Subcutaneous preadipocyte (primary cell): ENCODE measurements around a stretch of chr10.

- CAGE, long polyA plus RNA, result no peak
Measured at GRCh38 chr10:77550295-77550768, 87.3 kb downstream of the KCNMA1 start.

- CAGE, long polyA plus RNA, result no peak
Measured at GRCh38 chr10:77554881-77555522, 82.6 kb downstream of the KCNMA1 start.

DNA sequence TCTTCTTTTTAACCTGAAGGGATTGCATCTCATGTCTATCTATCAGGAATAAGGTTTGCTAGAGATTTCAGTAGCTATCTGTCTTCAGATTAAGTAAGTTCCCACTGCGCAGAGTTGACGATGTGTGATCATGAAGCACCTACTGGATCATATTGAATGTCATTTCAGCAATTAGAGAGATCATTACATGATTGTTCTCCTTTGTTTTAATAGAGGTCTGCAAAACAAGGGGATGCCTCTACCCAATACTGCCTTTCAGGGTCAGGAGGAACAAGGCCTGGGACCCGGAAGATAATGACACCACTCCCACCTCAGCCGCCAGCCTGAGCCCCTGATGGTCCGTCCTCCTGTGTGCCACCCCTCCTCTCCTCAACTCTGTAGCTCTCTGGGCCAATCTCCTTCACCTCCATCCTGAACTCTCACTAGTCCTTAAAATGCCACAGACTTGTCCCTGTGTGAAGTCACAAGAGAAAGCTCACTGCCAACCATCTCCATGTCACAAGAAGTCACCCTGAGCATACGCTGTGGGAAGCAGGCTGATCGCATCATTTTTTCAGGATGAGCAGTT is 38.0 kb downstream of the KCNMA1 start:
- CAGE, long polyA plus RNA, result no peak

- CAGE, long polyA plus RNA, result no peak
Measured at GRCh38 chr10:77638173-77638345, 451 bp upstream of the KCNMA1 start.

DNA sequence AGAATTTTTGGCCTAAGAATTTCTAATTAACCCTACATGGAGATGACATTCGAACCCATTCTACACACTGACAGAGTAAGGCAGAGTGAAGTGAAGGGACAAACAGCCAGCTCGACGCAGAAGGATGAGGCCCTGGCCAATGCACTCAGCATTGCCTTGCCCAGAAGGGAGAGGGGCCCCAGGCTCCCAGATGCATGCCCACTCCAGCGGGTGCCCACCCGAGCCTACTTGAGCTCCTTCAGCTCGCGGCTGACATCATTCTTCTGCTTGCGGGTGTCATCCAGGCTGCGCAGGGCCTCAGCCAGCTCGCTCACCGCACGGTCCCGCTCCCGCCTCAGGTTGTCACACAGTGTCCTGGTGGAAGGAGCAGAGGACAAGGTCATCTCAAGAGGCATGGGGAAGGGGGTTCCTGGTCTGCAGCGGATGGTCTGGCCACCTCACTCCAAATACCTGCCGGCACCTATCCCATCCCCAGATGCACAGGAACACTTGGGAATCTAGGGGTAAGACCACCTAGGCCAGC is 92.8 kb downstream of the DLG5 start:
- CAGE, long polyA plus RNA, result no peak

DNA sequence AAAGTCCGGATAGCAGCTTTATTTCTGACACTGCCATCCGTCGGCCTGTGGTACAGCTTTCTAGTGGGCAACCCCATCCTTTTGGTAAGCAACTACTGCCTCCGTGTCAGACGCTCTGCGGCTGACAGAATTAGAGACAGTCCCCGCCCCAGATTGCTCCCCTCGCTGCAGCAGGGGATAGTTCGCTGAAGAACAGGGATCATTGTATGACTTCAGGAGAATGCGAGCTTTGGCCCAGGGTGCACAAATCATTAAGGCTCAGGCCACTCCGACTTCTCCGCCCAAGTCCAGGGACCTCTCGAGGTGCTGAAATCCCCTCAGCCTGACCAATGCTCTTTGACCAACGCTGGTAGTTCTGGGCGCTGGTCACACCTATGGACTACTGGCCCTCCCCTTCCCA is 447 bp downstream of the POLR3A start:
- CAGE, long polyA plus RNA, result no peak

DNA sequence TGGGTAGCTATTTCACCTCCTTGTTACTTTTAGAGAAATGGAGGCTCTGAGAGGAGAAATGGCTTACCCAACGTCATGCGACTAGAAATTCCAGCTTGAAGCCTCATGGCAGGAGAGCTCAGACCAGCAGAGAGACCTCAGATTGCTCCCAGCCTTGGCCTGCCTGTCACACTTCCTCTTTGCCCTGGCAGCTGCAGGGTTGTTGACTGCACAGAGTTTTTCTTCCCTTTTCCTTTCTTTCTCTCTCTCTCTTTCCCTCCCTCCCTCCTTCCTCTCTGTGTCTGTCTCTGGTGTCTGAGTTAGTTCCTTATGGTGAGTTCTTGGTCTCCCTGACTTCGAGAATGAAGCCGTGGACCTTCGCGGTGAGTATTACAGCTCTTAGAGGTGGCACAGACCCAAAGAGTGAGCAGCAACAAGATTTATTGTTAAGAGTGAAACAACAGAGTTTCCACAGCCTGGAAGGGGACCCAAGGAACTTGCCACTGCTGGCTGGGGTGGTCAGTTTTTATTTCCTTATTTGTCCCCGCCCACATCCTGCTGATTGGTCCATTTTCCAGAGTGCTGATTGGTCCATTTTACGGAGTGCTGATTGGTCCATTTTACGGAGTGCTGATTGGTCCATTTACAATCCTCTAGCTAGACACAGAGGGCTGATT is 266.2 kb downstream of the RPS24 start:
- CAGE, long polyA plus RNA, result no peak

DNA sequence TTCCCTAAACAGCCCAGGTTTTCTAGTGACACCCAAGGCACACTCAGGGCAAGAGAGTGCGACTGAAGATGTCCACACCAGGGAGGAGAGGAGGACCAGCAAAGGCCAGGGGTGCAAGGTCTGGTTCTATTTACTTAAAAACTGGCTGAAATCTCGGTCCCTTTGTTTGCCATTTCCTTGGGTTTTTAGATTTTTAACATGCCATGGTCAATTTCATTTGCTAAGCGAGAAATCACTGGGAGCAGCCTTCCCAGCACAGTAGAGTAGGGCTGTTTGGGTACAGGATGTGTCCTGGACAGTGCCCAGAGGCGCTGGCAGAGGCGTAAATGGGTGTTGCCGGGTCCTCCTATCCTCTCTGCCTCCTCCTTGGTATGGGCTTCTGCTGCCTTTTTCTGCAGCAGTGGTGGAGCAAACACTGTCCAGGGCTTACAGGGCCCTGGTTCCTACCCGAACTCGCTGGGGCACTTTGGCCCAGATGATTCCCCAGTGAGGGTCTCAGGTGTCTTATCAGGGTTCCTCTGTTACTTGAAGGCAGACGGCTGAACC is 298.3 kb downstream of the RPS24 start:
- CAGE, long polyA plus RNA, result no peak

GRCh38 chr10:78805238-78805754 is 263.5 kb upstream of the ZMIZ1 start:
- CAGE, long polyA plus RNA, result no peak

DNA sequence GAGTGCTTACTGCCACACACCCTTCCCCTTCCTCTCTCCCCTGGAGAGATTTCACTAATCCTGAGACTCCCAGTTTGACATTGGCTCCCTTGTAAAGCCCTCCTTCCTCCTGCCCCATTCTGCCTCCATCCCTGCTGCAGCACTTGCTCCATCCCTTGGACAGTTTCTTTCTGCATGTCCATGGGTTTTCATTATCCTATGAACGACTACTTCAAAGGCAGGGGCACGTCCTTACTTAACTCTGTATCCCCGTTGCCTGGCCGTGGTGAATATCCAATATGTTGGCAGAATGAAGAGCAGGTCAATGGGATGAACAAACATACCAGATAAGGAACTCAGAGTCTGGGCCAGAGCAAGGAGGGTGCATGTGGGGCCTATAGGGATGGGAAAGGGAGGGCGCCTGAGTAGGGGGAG is 255.0 kb upstream of the ZMIZ1 start:
- CAGE, long polyA plus RNA, result no peak

DNA sequence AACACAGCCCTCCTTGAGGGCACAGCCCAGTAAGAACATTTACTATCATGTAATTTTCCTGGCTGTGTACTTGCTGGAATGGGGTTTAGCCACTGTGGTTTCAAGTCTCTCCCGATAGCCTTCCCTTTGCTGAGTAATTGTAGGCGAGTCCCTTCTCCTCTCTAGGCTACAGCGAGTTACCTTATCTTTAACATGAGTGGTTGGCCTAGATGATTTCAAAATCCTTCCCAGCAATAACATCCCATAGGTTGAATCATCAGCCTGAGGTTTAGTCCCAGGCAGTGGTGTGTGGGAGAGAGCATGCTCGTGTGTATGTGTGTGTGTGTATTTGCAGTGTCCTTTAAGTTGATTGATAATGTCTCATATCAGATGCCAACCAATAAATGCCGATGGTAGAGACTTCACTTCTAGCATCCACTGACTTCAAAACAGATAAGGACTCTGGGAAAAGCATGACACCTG is 142.9 kb upstream of the ZMIZ1 start:
- CAGE, long polyA plus RNA, result no peak

- CAGE, long polyA plus RNA, result no peak
Measured at GRCh38 chr10:79066968-79067830, 1.6 kb upstream of the ZMIZ1 start.

DNA sequence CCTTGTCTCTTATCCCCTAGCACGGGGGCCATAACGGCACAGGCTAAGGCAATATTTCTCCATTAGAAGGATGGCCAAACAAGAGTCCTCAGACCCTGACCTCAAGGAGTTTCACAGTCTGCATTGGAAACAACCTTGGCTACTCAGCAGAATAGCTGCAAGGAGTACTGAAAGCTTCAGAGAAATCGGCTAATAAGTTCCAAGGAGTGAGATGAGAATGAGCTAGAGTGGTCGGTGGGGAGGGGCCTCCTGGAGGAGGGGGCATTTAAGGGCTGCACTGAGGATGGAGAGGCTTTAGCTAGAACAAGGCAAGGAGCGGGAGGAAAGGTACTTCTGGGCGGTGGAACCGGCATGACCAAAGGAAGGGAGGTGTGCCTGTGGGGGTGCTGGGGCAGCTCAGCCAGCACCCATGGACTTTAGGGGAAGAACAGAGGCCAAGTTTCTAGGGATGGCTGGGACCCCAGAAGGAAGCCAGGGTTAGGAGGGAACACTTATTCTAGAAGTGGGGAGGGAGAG is 22.6 kb downstream of the ZMIZ1 start:
- CAGE, long polyA plus RNA, result no peak

DNA sequence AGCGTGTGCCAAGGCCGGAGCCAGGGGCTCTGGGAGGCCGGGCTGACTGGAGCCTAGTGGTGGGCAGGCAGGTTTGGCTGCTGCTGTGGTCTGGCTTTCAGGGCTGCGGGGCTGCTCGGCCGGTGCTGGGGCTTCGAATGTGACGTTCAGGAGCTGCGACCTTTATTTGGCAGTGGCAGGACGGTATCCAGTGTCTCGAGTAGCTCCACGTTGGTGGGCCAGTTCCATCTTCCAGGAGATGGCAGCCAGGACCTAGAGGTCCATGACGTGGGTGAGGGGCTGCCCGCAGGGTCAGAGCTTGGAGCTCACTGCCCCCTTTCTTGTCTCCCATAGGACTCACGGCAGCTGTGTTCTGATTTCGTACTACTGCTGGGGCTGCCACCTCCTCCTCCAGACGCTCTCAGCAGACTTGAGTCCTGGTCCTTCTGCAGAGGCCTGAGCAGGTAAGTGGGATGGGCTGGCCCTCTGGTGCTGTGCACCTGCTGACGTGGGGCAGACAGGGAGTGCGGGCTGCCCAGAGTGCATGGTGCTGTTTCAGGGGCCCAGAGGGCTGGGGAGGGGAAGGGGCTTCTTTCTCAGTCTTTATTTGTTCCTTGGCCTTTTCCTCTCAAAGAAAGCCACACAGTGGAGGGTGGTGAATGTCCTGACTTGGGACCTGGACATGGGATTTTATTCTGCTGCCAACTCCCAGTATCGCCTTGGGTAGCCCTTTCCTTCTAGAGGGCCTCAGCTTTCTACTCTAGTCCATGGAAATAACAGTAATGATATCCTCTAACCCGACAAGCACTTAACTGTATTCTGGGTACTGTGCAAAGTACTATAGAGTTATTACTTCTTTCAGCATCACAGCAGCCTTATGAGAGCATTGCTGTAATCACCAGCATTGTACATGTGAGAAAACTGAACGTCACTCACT is 50.1 kb downstream of the ZMIZ1 start:
- CAGE, long polyA plus RNA, result no peak

- CAGE, long polyA plus RNA, result no peak
Measured at GRCh38 chr10:79137833-79138565, 69.2 kb downstream of the ZMIZ1 start.

DNA sequence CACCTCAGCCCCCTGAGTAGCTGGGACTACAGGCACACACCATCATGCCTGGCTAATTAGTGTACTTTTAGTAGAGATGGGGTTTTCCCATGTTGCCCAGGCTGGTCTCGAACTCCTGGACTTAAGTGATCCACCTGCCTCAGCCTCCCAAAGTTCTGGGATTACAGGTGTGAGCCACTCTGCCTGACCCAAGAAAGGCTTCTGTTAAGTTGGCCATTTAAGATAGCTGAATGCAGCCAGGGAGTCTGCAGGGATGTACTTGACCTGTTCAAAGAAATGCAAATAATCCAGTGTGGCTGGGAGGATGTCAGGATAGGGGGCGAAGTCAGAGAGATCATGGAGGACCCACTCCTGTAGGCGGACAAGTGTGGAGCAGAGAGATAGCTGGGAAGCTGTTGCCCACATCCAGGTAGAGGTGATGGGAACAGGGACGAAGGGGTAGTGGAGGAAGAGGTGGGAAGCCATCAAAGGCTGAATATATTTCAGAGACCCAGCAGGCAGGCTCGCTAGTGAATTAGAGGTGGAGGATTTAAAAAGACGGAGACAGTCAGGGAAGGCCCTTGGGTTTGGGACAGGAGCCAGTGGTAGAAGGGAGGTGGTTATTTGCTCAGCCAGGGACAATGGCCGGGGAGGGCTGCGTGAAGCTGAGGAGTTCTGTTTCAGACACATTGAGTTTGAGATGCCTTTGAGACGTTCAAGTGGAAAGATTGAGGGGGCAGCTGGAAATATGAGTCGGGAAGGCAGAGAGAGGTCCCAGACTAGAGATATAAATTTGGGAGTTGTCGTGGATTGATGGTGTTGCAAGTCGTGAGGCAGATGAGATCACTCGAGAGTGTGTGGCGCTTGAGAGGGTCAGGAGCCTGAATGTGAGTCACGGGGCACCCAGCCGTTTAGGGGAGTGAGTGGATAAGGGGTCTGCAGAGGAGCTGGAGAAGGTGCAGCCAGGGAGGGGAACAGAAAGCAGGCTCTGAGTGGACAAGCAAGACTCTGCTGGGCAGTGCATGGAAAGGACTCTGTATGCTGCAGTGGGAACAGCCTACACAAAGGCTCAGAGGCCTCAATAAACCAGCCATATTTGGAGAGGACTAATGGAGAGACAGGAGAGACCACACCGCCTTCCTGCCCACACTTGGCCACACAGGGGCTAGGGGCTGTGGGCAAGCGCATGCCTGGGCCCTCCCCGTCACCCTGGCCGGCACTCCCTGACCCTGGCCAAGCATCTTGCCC is 73.2 kb downstream of the ZMIZ1 start:
- CAGE, long polyA plus RNA, result no peak

GRCh38 chr10:79145894-79146469 is 77.2 kb downstream of the ZMIZ1 start:
- CAGE, long polyA plus RNA, result no peak

DNA sequence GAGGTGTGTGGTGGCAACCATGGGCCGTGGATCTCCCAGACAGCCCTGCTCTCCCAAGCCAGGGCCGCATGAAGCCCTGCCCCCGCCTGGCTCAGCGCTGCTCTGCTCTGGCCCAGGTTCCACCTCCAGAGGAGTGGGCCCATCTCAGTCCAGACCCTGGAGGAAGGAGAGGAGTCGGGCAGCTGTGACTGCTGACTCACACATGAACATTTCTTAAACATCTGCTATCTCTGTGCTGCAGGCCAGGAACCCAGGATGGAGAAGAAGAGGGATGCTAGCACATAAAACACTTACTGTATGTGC is 110.0 kb downstream of the ZMIZ1 start:
- CAGE, long polyA plus RNA, result no peak

DNA sequence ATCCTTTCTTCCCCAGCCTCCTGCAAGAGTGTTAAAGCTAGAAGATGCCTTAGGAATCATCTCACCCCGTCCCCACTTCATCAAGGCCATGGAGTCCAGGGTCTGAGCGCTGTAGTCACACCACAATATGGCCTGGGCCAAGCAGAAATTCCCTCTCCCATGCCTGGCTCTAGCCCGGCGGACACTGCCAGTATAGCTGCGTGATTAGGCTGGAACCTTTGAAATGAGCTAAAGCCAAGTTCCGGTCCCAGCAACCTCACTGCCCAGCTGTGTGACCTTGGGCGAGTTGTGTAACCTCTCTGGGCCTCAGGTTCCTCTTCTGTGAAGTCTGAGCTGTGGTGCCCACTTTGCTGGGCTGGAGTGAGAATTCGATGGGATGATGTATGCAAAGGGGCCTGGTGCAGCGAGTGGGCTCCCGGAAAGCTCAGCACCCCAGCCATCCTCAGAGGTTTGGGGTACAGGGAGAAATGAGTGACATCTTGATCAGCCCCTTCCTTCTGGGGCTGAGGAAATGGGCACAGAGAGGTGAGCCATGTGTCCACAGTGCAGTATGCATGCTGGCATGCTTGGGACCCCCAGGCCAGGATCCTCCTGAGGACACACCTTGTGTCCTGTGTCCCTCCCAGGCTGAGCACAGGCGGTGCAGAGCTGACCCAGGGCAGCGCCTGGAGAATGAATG is 118.5 kb downstream of the ZMIZ1 start:
- CAGE, long polyA plus RNA, result no peak

- CAGE, long polyA plus RNA, result no peak
Measured at GRCh38 chr10:79196930-79197872, 128.4 kb downstream of the ZMIZ1 start.